Retinal pigment epithelial cell (primary cell): ENCODE results near the genes ACAD9, HMCES and NUDT16.

- RRBS, result 0% methylated on average over 4 of the region's 68 CpGs
These were observed at the start of gene ACAD9 for GRCh38 chr3:128879319-128880441. TSS of gene ACAD9 (plus strand) at chr3:128879620.

GRCh38 chr3:129134664-129135001 lies 13.0 kb upstream of the RAB43 start:
- RRBS, result no CpG with 5 or more reads among the region's 4 CpGs

DNA sequence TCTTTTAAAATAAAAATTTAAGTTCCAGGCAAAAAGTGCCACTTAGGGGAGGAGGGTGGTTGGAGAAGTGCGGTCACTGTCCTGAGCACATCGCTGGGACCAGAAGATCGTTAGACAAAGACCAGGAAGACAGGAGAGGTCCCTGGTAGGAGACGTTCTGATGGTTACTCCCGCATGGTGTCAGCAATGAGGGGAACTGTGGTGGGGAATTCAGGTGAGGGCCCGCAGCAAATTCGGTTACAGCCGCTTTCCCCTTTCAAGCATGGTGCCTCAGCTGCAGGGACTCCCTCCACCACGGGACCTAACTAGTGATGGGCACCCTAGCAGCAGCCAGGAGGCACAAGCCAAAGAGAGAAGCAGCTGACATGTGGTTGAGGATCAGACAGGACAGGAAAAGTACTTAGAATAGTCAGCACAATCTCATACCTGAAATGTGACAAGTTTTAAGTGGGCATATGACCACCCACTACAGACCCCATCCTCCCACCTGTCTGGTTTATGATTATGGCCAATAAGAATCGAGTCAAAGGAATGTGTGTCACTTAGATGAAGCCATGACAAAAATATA lies 1.1 kb upstream of the ISY1 start:
- RRBS, result no CpG with 5 or more reads among the region's 10 CpGs

GRCh38 chr3:129278266-129279343 lies at the start of gene HMCES:
TSS of gene HMCES (plus strand) at chr3:129278870.
- RRBS, result 1% methylated on average over 43 of the region's 101 CpGs

- RRBS, result 6% methylated on average over 3 of the region's 38 CpGs
These were observed 27.7 kb upstream of the H1-10 start for GRCh38 chr3:129343675-129344313.

DNA sequence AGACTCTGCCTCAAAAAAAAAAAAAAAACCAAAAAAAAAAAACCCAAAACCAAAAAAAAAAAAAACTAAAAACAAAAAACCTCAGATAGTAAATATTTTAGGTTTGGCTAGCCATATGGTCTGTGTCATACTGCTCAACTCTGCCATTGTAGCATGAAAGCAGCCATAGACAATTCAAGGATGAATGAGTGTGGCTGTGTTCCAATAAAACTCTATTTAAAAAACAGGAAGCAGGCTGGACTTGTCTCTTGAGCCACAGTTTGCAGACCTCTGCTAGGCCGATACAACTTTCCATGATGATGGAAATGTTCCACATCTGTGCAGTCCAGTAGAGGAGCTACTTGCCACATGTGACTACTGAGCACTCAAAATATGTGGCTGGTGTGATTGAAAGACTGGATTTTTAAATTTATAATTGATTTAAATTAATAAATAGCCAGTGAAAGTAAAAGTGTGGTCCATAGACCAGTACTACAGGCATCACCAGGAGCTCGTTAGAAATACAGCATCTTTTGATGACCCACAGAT lies 11.1 kb downstream of the EFCAB12 start:
- RRBS, result no CpG with 5 or more reads among the region's 2 CpGs

DNA sequence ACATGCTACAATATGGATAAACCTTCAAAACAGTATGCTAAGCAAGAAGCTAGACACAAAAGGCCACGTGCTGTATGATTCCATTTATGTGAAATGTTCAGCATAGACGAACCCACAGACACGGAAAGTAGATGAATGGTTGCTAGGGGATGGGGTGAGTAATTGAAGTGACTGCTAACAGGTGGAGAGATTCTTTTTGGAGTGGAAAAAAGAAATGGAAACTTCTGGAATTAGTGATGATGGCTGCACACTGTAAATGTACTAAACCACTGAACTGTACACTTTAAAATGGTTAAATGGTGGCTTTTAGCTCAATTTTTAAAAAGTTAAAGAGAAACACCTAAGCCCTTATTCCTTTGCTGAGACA lies 685 bp upstream of the EFCAB12 start:
- RRBS, result no CpG with 5 or more reads among the region's 3 CpGs

DNA sequence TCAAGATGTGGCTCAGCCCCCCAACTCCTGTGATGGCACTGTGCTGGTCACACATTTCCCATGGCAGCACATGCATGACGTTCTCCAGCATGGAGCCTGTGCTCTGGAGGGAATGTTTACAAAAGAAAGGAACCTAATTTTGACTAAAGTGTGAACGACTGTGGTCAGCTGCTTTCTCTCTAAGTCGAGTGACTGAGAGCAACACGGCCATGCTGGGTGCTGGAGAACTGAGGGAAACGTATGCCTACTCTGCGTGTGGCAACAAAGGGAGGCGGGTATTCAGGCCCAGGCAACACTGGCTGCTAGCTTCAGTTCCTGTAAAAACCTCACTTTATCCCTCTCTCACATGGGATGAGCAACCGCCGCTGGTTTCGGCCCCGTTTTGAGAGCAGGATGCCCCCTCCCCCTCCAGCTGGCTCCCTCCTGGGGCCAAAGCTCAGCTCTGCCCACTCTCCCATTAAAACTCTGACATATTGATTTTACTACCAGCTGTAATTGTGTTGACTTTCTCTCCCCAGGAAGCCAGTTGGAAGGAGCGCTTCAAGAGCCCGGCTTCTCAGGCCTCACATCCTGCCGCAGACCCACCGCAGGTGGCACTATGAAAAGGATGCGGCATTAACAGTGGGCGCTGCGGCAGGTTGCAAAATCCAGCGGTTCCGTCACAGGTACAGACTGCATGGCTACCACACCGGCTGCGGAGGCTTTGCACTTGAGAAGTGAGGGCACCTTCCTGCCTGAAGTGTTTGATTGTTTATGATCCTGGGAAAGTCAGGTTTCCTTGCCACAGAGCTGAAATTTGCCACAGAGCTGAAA lies 12.8 kb downstream of the PLXND1 start:
- RRBS, result no CpG with 5 or more reads among the region's 22 CpGs

DNA sequence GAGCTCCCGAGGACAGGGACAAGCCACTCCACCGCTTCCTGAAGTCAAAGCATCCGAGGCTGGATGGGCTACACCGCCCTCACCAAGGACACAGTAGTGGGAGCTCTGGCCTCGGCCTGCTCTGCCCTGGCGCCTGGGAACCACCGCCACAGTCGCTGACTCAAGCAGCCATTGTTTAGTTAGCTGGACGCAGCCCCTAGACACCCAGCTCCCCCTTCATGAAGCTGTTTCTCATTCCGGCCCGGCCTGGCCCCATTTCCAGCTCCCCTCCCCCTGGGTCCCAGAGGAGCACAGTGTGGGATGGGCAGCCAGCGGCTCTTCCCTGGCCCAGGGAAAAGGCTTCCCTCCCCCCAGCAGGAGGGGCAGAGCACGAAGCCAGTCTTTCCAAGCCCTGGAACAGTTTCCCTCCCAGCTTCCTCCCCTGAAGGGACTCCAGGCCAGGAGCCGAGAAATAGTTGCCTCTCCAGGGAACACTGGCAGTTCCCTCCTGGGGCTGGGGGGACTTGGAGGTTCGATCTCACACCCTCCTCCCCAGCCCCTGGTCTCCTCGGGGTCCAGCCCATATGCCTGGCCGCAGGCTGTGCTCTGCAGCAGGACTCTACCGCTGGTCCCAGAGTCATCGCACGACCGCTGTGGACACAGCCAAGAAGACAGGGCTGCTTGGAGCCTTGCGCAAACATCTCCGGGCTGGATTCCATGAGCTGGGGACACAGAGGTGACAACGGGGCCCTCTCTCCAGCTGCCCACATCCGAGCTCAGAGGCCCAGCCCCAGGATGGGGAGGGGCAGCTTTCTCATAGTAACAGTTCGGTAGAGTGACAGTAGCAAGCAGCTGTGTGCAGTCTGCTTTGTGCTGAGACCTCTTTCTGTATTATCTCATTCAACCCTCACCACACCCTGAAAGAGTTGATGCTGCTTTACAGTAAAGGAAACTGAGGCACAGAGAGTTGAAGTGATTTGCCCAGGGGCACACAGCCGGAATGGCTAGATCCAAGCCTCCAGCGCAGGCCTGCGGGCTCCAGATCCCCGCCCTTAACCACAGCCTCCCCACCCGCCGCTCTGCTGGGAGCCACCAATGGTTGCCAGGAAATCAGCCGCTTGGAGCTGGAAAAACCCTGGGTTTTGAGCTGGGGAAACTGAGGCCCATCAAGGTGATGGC lies 9.9 kb downstream of the PLXND1 start:
- RRBS, result no CpG with 5 or more reads among the region's 33 CpGs

DNA sequence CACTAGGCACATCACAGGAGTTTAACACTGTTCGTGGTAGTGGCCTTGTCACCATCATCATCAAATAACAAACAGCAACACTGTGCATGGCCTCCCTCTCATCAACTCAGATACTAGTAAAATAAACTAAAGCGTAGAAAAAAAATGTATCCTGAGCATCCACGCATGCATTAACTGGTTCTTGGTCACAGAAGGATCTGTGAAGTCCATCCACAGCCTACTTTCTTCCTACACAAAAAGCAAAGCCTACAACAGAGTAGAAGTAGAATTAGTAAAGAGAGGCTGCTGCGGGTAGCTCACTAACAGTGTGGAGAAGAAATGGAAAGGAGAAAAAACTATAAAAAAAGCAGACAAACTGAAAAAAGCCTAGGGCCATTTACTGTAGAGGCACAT lies 59.4 kb upstream of the PLXND1 start:
- RRBS, result no CpG with 5 or more reads among the region's 4 CpGs

- RRBS, result no CpG with 5 or more reads among the region's 2 CpGs
These were observed 67.9 kb upstream of the PLXND1 start for GRCh38 chr3:129674355-129674790.

DNA sequence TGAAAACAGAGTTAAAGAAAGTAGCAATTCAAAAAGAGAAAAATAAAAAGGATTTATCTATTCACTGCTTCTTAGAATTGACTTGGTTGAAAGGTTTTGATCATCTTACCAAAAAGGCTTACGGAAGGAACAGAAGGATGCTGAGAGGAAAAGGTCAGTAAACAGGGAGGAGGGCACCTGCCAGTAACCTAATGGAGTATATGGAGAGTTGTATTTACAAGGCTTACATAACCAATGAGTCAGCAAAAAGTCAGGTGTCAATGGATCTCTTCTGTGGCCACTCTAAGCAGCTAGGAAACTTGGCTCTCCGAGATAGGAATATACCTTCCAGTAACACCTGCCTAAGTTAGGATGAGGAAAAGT lies 80.4 kb upstream of the PLXND1 start:
- RRBS, result no CpG with 5 or more reads among the region's 2 CpGs

DNA sequence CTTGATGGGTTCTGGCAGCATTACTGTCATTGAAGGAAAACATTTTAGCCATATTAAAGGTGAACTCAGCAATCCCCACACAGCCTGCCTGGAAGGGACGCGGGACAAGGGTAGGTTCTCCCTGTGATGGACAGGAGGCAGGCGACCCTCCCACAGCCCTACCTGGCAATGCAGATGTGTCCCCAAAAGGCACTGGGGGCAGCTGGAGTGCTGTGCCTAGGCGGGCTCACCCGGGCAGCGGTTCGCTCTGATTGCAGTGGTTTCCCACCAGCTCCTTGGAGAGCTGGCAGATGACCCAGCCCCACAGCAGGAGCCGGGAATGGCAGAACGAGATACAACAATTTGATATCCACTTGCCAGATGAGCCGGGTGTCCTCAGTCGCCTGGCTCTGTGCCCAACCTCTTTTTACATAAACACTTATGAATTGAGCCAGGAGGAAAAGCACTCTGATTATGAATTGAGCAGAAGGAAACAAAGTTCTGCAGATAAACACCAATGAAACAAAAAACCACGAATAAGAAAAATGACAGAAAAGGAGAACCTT lies 38.1 kb downstream of the ALG1L2 start:
- RRBS, result 93% methylated on average over 3 of the region's 12 CpGs

- RRBS, result no CpG with 5 or more reads among the region's 2 CpGs
These were observed 13.6 kb downstream of the PIK3R4 start for GRCh38 chr3:130733039-130733497.

DNA sequence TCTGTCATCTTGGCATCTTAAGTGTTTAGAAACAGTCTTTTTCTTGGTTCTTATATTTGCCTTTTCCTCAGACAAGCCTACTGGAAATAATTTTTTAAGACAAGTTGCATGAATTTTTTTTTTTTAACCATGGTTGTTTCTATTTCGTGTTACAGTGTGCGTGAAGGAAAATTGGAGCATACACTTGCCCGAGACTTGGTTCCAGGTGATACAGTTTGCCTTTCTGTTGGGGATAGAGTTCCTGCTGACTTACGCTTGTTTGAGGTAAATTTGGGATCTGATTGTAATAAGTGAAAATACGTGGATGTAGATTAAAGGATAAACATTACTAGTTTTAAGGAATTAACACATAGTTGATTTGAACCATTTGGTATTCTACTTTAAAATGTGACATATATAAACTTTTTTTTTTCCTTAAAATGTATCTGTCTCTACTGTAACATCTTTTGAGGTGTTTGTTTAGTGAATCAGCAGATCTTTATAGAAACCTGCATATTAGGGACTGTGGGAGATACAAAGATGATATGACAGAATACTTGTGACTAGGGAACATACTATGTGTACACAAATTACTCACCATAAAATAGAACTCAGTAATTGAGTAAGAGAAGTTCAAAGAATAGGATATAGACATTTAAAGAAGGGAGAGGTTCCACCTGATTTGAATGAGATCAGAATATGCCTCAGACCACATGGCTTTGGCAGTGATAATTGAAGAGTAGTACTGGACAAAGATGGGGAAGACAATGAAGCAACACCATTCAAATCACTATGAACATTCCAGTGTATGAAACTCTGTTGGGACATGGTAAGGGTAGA lies 47.8 kb downstream of the ATP2C1 start:
- RRBS, result no CpG with 5 or more reads among the region's 5 CpGs

DNA sequence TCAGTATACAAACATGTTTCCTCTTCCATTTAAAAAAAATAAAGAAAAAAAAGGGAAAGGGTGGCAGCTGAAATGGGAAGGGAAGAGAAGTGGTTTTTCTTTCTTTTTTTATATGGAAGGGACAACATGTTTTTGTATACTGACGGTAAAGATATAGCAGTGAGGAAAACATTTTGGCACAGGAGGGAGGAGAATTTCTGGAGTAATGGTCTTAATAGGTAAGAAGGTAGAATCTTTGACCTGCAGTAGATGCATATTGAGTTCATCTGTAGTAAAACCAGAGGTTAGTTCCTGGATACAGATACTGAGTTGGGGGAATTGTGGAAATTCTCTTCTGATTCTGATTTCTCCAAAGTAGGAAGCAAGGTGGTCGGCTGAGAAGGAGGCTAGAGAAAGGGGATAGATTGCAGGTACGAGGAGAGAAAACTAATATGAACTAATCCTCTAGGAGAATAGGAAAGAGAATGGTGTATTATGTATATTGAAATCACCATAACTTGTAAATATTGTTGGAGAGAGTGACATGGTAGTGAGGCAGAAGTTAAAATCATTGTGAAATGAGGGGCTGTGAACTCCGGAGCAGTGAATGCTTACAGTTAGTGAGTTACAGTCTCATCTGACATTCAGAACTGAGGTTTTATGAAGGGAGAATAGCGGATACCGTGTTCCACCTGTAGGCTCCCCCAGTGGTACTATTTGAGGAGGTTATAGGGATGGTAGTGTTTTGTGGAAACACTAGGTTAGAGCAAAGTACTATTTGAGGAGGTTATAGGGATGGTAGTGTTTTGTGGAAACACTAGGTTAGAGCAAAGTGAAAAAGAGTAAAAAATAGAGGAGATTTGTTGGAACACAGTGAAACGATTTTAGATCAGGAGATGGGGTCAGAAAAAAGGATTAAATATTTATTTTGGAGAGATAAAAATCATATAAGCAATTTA lies 34.8 kb downstream of the ASTE1 start:
- RRBS, result no CpG with 5 or more reads among the region's 7 CpGs

GRCh38 chr3:131042295-131042813 lies 15.7 kb downstream of the NEK11 start:
- RRBS, result no CpG with 5 or more reads among the region's 7 CpGs

- RRBS, result under 1% methylated on average over 12 of the region's 64 CpGs
These were observed at the start of gene NUDT16 for GRCh38 chr3:131381657-131382670. TSS of gene NUDT16 (plus strand) at chr3:131381774.

- RRBS, result no CpG with 5 or more reads among the region's 8 CpGs
These were observed 86.3 kb upstream of the TMEM108 start for GRCh38 chr3:132951939-132952264.

- RRBS, result no CpG with 5 or more reads among the region's 5 CpGs
These were observed 67.2 kb downstream of the BFSP2 start for GRCh38 chr3:133467002-133467609.